Epithelial cell of alveolus of lung (primary cell): ENCODE results near the gene RNF182.

DNA sequence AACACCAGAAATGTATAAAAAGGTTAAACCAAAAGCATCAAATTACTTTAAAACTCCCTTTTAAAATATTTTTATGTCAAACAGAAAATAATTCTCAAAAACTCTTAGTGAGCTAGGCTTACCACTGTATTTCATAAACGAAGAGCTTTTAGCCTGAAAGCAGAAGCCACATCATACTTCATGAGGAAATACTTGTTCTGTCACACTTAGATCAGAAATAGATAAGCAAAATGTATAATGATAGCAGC is 70.0 kb upstream of the PHACTR1 start:
- RAMPAGE, long total RNA = no peak
- RRBS = no CpG with 5 or more reads among the region's 1 CpG

DNA sequence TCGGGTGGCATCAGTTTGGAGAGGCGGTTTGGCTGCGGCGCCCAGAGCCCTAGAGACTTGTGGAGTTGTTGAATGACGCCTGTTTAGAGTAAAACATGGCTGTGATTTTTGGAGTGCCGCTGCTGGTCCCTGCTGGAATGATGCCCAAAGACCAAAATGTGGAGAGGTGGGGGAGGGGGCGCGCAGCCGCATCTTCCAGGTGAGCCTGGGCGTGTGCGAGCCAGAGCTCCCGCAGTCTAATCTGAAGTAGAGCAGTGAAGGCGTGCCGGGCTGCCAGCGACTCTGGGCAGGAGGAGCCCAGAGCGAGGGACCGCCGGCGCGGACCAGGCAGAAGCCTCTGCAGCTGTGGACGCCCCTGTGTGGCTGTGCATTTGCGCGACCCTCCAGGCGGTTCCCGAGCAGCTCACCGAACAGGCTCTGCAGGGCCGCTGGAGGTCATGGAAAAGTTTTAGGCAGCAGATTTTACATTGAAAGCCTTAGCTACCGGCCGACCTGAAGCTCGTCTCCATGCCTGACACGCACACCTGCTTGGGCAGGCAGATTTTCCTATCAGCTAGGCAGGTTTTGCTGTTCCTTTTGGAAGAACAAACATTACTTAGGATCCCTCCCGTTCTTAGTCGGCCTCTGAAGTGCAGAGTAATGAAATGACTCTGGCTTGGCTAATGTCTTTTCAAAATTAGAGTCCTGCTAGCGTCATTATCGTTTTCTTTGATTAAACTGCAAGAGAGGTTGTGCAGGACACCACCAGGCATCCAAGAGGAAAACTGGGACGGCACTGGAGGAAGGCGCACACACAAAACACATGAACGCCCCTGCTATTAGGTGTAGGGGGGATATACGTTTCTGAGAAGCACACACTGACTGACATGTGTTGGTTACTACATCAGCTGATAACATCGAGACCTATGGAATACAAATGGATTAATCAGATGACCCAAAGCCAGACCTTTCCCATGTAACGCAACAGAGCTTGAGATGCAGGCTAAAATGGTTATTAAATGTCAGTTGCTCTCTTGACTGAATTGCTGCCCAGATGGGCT is 298.3 kb downstream of the PHACTR1 start:
- RAMPAGE, long total RNA = no peak
- RRBS = 3% methylated on average over 5 of the region's 41 CpGs

- RAMPAGE, long total RNA = no peak
- RRBS = no CpG with 5 or more reads among the region's 2 CpGs
Observed at GRCh38 chr6:13308326-13308880, 19.9 kb downstream of the TBC1D7 start.

DNA sequence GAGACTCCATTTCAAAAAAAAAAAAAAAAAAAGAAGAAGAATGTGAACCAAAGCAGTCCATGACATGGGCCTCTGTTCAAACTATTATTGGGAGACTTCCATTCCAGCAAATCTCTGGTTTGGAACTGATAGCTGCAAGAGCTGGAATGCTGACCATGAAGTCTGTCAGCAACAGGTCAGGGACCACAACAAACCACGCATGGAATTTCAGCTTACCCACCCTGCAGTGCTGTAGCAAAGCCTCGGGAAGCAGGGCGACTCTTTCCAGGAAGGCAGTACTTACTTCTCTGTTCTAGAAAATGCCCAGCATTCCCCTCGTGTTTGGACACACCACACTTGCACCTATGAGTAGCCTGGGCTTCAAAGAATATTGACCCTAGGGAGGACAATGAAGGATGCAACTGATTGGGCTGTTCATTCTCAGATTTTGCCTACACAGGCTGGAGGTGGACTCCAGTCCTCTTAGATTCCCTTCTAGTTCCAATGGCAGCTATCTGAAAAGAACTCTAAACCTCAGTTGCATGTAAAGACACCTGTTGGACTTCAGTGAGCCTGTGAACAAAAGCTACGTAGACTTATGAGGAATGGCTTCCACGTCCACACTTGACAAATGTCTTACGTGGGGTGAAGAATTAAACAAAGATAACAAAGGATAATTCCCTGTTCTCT is 34.2 kb upstream of the TBC1D7 start:
- RAMPAGE, long total RNA = no peak
- RRBS = no CpG with 5 or more reads among the region's 7 CpGs

- RAMPAGE, long total RNA = no peak
- RRBS = no CpG with 5 or more reads among the region's 11 CpGs
Observed at GRCh38 chr6:13425856-13426395, 61.5 kb downstream of the GFOD1 start.

DNA sequence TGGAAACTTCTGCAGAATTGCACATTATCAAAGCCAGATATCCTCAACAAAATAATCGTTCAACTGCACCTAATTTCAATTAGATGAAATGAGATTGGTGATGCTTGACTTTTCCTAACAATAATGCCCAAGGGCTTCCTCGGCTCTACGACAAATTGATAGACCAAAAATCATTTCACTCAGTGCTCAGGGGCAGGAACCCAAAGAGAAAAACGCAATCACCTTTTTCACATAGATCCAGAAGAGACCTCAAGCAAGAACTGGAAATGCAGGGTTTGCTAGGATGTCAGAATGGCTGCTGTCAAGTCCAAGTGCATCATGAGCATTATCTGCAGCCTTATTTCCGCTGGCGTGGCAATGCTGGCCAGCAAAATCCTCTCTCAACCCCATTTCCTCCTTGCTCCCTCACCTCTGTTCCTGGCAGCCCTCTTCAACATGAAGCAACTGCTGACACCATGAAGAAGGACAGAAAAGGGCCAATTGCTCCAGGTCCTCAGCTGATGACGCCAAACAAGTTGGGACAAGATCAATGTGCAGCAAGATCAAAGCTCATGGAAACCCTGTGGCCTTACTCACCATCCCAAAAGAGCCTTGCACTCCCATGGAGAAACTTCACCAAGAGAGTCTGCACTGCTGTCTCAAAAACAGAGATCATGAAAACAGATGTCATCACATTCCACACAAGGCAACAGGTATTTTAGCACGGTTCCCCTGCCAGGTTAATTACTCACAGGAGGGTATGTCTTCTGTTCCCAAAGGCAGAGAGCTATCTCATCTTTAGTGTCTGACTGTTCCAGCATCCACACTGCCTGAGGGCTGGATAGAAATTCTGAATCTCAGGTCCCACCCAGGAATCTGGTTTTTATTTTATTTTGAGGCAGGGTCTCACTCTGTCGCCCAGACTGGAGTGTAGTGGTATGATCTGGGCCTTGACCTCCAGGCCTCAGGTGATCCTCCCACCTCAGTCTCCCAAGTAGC is 7.5 kb downstream of the GFOD1 start:
- RAMPAGE, long total RNA = no peak
- RRBS = no CpG with 5 or more reads among the region's 9 CpGs

GRCh38 chr6:13559250-13559749 is 15.1 kb upstream of the SIRT5 start:
- RAMPAGE, long total RNA = no peak
- RRBS = no CpG with 5 or more reads among the region's 3 CpGs

- RAMPAGE, long total RNA = no peak
- RRBS = 2% methylated on average over 15 of the region's 50 CpGs
Observed at GRCh38 chr6:13614080-13615036, 777 bp upstream of the NOL7 start.

DNA sequence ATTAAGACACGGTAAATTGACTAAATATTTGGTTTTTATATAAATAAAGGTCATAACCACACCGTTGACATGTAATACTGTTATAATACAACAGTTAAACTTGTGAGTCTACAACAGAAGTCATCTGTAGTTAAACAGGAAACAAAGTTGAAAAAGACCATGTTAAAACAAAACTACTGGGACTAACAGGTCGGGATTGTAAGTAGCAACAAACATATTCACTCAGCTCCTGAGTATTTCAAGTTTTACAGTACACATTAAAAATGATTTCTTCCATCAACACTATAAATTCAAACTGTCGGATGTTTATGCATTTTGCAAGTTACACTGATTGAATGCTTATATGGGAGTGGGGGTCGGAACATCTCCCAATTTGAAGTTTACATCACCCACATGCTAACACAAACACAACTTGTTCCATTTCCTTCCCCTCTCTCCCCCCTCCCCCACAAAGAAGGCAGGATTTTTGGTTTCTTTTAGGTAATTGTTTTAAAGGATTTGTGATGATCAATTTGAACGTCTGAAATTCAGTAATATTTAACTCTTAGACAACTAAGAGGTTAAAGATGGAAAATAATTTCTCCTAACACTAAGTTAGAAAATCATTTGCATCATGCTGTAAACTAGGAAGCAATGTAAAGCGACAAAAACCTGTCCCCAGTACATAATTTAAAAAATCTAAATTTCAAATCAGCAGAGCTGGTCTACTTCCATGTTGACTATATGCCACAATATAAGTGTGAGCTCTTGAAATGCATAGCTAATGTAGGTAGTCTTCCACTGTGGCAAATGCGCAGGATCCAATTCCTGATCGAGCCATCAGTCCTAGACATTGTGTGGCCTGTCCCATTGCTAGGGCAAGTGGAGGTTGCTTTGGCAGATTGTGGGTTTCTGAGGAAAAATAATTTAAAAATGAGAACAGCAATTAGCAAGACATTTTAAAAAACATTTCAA is 6.7 kb downstream of the NOL7 start:
- RAMPAGE, long total RNA = no peak
- RRBS = no CpG with 5 or more reads among the region's 9 CpGs

DNA sequence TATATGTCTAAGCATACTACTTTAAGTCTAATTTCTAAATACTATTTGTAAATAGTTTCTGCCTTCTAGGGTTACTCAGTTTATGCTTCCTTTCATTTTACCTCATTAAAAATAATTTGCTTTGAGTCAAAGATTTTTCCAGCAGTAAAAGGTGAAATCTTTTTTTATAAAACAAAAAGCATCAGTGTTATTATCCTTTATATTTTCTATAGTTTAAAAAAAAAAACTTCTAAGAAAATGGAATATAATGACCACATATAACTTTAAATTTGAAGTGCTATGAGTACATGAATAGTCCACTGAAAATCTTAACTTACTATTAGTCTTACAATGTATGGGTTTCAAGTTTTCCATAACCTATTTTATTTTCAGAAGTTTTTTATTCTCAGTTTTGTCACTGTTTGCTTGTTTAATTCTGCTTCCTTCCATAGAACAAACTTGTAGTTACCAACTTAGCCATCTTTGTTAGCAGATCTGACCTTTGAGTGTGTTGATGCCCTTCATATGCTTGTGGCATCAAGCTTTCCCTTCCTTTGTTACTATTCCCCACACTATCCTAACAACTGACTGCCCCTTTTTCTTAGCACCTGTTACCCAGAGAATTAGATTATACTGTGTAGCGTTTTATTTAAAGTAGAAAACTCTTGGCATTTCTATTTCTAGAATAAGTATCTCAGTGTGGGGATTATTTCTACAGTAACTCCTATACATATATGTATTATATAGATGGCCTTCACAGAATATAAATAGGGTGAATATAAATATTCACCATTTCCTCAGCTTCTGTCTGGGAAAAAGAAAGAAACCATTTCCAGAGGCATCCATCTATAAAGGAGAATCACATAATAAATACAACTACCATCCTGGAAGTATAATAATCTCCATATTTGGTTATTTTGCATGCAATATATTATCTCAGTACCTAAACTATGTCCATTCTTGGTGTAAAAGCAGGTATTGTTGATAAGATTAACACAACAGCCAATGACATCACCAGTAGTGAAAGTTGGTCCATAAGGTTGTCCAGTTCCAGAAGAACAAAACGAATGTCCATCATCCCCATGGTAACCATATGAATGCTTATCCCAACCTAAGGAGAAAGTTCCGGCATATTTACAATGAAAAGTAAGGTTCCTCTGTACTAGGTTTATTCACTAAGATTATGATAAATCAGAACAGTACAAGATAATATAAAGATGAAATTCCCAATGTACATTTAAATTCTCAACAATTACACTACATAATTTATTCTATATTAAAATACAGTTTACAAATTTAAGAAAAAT is 41.5 kb downstream of the NOL7 start:
- RAMPAGE, long total RNA = no peak
- RRBS = no CpG with 5 or more reads among the region's 3 CpGs

DNA sequence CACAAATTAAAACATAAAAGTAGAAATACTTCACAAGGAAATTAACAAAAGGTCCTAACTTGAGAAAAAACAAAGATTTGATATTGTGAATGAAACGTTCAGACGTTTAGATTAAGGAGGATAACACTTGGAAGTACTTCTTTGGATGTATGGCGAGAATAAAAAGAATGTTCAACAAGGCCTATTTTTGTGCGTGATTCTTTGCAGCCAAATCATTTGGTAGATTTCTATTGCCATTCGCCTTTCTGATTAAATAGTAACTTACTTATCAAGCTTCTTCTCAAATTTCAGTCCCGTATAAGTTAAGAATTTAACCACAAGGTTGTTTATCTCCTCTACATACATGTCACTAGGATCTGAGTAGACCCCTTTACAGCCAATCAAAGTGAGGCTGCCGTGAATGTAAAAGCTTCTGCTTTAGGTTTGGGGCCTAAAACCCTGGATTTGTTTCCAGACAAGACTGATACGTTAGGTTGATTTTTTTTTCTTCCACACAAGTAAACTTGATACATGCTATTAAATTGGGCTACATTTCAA is 2.1 kb downstream of the RANBP9 start:
- RAMPAGE, long total RNA = no peak
- RRBS = no CpG with 5 or more reads among the region's 8 CpGs

DNA sequence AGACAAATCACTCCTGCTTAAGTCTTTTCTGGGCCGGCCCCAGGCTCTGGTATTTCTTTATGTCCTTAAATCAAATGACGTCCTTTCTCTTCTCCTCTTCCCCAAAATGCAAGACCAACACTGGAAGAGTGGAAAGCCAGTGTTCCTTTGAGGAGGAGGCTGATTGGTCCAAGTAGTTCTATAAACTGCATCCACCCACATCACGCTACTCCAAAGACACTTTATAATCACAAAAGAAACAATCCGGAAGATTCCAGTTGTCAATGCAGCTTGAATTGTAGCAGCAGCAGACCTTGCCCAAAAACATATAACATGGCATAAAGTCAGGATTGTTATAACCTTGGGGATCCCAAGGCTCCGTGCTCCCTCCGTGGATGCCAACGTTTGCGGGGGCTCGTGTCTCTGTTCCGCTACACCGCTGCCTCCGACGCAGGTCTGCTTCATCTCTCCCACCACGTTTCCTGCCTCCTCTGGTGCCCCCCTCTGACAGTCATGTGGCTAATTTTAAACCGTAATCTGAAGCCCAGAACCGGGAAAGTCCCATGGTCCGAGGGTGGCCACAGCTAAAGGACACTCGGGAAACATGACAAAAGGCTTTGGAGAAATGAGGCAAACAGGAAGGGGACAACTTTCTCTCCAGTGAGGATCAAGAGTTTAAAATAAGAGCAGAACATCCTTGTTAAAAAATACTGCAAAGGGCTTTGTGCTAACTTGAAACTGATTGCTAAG is 47.0 kb downstream of the MCUR1 start:
- RAMPAGE, long total RNA = no peak
- RRBS = no CpG with 5 or more reads among the region's 18 CpGs

DNA sequence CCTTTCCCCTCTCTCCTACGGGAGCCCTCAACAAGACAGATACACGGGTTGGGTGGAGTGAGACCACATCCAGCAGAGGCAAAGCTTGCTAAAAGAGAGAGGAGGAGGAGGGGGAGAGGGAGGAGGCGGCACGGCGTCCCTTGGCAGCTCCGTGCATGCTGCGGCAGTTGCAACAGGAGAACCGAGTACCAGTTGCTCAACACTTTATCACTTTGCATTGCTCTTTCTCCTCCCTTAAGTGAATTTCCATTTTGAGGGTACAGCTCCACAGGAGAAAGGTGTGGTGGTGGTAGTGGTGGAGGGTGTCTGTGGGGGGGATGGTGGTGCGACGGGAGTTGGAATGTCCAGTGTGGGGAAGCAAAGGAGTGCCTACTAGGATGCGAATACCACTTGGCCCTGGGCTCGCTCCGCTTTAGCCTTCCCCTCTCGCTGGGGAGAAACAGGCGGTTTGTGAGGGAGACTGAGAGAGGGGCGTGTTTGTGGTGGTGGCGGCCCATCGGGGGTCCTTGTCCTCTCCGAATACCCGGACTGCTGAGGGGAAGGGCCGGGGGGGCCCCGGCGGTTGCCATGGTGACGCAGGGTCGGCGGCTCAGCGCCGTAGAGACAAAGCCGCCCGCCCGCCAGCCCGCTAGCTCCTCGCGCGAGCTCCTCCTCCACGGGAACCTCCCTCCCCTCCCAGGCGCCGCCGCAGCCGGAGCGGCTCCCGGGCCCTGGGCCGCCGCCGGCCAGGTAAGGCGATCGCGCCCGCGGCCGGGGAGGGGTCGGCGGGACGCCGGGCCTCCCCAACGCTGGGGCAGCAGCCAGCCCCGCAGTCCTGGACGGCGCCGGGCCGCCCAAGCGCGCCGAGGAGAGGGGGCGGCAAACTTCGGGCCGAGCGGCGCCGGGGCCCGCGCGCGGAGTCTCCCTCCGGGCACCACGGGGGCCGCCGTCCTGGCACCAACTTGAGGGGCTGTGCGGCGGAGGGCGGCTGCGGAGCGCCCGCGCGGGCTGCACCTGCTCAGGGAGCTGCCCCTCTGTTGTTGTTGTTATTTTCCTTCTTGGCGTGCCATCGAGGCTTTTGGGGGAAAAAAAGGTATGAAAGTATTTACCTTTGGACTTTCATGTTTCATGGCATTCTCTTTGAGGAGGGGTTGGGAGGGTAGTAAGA is at the start of gene RNF182:
TSS of gene RNF182 (plus strand) at position 658 of the 1,147 bp plus-strand sequence.
- RAMPAGE, long total RNA = no peak
- RRBS = under 1% methylated on average over 11 of the region's 88 CpGs

DNA sequence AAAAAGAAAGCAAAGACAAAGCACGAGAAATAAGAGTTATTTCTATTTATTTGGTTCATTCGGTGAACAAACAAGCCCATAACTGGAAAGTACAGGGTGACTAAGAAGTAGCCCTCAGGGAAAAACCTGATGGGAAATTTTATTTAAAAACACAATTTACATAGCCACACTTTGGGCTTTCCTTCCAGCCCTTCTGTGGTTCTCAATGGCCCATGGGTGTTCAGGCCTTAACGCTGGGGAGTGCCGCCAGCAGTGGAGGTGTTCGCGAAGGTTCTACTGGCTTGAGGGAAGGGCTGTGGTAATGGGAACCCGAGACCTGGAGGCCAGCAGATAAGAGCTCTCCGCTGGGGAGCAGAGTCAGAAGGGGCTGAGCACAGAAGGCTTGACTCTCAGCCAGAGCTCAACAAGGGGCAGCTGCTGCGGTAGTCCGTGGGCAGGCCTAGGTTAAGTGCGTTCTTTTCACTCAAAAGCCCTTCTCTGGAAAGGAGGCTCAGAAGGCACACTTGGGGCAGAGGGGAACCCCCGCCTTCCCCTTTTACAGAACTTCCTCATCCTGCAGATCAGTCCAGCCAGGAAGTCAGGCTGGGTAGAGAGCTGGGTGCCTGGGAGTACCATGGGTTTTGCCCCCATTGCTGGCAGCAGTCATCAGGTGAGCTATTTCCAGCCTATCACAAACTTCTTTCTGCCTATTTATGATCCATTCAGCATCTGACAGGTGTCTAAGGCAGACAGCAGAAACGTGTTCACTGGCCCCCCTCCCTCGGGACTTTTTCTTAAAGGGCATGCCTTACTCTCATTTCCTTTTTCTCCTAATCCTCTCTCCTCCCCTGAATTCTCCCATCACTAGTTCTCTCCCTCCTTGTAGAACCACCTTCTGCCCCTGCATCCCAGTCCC is 8.7 kb upstream of the CD83 start:
- RAMPAGE, long total RNA = no peak
- RRBS = no CpG with 5 or more reads among the region's 14 CpGs

- RAMPAGE, long total RNA = no peak
- RRBS = no CpG with 5 or more reads among the region's 10 CpGs
Observed at GRCh38 chr6:14142055-14142946, 24.7 kb downstream of the CD83 start.

GRCh38 chr6:14270746-14271669 is 153.4 kb downstream of the CD83 start:
- RAMPAGE, long total RNA = no peak
- RRBS = no CpG with 5 or more reads among the region's 11 CpGs

DNA sequence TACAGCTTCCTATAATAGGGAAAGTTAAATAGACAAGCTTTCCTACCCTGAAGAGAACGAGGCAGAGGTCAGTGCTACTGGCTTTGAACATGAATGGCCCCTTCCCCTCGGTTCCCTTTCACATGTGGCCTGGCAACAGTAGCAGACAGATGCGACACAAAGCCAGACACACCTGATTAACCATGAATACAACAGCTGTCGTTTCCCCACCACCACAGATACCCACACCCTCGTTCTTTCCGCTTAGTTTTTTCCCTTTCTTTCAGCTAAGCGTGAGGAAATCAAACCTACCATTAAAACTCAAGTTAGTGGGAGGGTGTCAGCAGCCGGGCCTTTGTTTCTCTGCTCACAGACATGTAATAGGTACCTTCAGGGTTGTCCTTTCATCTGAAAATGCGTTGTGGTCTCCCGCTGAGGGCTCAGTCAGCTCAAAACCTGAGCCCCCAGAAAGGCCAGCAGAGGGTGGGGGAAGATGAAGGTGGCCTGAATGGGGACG is 516.7 kb upstream of the JARID2 start:
- RAMPAGE, long total RNA = no peak
- RRBS = no CpG with 5 or more reads among the region's 11 CpGs

GRCh38 chr6:14762054-14762591 is 483.7 kb upstream of the JARID2 start:
- RAMPAGE, long total RNA = no peak
- RRBS = no CpG with 5 or more reads among the region's 10 CpGs

- RAMPAGE, long total RNA = no peak
- RRBS = no CpG with 5 or more reads among the region's 5 CpGs
Observed at GRCh38 chr6:14770466-14770770, 475.5 kb upstream of the JARID2 start.

DNA sequence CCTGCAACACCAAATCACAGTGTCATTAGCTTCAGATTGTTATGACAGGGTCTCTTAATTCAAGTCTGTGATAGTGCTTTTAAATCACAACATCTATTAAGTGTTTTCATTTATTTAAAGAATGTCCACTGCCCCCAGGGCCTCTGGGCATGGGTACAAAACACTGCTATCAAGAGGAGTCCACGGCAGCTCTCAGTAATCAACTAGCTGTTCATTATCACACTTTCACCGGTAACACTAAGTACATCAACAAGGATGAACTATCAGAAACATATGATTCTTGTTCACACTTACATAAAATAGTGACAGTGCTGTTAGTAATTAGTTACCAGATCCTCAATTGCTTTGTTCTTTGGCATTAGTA is 455.8 kb upstream of the JARID2 start:
- RAMPAGE, long total RNA = no peak
- RRBS = no CpG with 5 or more reads among the region's 2 CpGs